Bronchus fibroblast of lung (primary cell): ENCODE results near the genes FAM240B, CNTNAP3B, SPATA31A6 and SPATA31A7.

DNA sequence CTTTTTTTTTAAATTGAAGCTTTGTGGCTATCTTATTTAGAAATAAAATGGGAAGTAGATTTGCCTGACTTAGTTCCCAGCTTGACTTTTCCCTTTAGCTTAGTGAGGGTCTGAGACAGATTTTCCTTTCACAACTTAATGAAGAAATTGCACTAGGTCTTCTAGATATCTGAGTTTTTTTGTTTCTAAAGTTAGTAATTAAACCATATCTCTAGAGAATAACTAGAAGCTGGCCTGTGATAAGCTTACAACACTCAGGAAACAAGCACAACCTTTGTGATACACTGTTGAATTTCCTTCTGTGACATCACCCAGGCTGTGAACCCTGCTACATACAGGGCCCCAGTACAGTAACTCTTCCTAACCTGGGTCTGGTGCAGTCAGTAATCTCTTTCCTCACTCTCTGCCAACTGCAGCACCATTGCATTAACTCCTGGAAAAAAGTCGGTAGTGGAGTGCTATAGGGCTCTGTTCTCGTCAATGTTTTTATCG lies 10.5 kb upstream of the IGFBPL1 start:
- RAMPAGE, long total RNA: no peak

DNA sequence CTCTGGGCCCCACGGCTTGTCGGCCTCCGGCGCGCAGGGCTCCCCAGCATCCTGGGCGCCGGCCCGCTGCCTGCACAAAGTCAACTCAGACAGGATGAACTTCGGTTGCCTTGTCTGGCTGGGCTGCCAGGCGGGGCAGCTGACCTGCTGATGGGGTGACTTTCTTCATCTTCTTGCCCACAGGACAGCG lies 1.1 kb upstream of the ANKRD18A start:
- RAMPAGE, long total RNA: no peak

GRCh38 chr9:38687998-38688371 lies 31.9 kb downstream of the FAM240B start:
- RAMPAGE, long total RNA: no peak

DNA sequence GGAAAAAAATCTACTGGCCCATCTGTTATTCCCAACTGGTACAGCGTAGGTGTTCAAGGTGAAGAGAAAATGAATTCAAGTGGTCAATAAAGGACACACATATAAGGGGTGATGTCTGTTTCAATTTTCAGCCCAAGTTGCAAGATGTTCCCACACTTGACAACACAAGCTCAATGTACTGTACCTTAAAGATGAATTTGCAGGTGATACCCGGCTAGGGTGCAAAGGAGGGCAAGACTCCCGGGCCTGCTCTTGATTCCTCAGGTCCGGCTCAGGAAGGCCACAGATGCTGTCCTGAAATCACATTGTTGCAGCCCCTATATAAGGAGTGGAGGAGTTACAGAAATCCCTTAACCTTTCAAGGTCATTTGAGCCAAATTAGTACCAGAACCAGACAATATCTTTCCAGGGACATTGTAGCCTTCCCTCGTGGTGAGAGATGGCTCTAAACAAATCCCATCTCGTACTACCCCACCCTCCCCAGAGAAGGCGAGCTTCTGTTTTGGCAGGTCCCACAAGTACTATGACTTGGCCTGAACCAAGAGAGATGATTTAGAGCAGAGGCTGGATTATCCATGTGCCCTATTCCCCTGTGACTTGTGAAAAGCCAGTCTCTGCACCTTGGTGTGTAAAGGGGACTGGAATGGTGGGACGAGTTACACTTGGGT lies at the start of gene FAM240B:
Gene FAM240B (minus strand): TSS at position 296 of the 668 bp plus-strand sequence.
- RAMPAGE, long total RNA: no peak

GRCh38 chr9:40497552-40497818 lies 631.0 kb downstream of the FOXD4L6 start:
- RAMPAGE, long total RNA: no peak

DNA sequence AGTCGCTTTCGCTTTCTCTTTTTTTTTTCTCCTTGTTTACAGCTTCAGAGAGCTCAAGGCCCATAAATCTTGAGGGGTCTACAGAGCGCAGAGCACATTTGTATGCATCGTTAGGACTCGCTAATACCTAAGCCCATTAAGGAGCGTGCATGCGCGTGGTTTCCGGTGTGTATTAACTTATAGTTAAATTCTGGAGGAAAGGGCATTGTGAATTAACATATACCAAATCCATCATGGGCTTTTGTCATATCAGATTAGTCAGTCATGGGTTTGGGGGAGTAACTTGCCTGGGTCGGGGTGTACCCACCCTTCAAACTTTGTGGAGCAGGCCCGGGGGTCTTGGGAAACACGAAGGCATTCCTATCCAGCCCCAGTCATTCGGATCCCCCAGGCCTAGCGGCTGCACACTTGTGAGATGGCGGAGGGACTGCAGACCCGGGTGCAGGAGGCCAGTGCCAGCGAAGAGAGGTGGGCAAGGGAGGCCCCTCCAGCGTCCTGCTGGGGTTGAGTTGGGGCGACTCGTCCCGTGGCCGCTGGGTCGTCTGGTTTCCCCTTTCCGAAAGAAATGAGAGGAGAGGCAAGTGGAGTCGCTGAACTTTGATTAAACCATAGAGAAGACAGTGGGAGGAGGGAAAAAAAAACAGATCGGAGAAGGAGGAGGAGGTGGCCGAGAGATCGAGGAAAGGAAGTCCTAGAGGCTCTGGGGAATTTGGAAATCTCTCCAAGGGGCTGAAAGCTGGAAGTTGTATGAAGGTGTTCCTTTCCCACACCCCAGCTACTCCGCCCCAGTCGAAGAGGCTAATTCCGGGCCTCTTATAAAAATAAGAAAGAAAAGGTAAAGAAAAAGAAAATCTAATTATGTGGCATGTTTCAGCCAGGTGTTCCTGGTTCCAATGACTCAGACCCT lies 465.1 kb upstream of the ZNG1F start:
- RAMPAGE, long total RNA: no peak

DNA sequence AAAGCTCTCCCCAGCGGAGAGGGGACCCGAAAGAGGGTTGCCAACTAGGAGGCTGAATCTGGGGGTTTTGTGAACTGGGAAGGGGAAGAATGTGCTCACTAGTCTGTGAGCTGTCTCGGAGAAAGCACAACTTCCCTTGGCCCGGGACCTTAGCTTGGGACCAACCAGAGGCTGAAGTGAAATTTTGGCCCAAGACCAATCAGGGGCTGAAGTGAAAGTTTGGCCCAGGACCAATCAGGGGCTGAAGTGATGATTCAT lies 388.3 kb downstream of the CNTNAP3B start:
- RAMPAGE, long total RNA: no peak

GRCh38 chr9:42128833-42129554 lies at the start of gene CNTNAP3B:
Gene CNTNAP3B (minus strand): TSS chr9:42129426.
- RAMPAGE, long total RNA: no peak

- RAMPAGE, long total RNA: no peak
These were observed at the start of gene SPATA31A6 for GRCh38 chr9:42183456-42183928. Gene SPATA31A6 (plus strand): TSS chr9:42183659.

GRCh38 chr9:42568819-42569462 lies 385.5 kb downstream of the SPATA31A6 start:
- RAMPAGE, long total RNA: no peak

GRCh38 chr9:61189652-61190188 lies at the start of gene SPATA31A7:
Gene SPATA31A7 (plus strand): TSS chr9:61190036.
- RAMPAGE, long total RNA: no peak

- RAMPAGE, long total RNA: no peak
These were observed 364.8 kb downstream of the SPATA31A7 start for GRCh38 chr9:61554523-61555058.

- RAMPAGE, long total RNA: no peak
These were observed 1899.5 kb downstream of the FOXD4L5 start for GRCh38 chr9:63385413-63386027.

DNA sequence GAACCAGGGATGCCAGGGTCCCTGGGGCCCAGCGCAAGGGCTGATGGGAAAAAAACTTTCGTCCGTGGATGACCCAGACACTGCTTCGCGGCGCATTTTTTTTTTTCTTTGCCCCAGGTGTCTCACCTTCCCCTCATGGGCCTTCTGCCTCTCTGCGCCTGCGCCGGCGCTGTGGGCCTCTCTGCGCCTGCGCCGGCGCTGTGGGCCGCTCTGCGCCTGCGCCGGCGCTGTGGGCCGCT lies 1268.7 kb downstream of the FOXD4L5 start:
- RAMPAGE, long total RNA: no peak

GRCh38 chr9:64870136-64870291 lies 415.0 kb downstream of the FOXD4L5 start:
- RAMPAGE, long total RNA: no peak

DNA sequence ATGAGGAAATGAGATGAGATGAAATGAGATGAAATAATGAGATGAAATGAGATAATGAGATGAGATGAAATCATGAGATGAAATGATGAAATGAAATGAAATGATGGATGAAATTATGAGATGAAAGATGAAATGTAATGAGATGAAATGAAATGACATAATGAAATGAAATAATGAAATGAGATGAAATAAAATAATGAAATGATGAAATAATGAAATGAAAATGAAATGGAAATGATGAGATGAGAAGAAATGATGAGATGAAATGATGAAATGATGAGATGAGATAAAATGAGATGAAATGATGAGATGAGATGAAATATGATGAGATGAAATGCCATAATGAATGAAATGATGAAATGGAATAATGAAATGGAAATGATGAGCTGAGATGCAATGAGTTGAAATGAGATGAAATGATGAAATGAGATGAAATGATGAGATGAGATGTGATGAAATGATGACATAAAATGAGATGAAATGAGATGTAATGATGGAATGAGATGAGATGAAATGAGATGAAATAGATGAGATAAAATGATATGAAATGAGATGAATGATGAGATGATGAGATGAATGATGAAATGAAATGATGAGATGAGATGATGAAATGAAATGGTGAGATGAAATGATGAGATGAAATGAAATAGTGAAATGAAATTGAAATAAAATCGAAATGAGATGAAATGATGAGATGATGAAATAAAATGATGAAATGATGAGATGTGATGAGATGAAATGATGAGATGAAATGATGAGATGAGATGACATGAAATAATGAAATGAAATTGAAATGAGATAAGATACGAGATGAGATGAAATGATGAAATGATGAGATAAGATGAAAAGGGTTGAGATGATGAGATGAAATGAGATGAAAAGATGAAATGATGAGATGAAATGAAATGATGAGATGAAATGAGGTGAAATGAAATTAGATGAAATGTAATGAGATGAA lies 77.7 kb downstream of the FOXD4L5 start:
- RAMPAGE, long total RNA: no peak

DNA sequence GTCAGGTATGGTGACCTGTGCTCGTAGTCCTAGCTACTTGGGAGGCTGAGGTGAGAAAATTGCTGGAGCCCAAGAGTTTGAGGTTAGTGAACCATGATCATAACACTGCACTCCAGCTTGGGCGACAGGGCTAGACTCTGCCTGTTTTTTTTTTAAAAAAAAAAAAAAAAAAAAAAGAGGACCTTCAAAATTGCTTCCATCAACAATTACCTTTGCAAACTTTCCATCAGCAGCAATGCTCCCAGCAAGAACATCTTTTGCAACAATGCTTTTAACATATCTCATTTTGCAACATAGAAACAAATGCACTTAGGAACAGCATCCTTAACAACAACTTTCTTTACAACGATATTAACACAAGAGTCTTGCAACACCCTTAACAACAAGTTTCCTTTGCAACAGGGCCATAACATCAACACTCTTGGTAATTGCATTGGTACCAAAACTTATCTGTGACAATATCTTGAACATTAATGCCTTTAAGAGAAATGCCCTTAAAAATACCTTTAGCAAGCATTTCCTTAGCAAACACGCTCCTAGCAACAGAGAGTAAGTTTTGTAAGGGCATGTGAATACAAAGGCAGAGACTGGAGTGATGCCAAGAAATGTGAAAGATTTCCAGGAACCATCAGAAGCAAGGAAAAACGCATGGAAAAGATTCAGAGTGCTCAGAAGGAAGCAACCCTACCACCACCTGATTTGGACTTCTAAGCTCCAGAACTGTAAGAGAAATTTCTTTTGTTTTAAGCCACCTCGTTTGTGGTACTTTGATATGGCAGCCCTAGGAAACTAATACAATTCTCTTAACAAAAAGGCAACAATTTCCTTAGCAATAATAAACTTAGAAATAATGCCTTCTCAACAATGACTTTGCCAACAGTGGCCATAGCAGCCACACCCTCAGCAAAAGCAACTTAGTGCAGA lies 42.1 kb downstream of the ZNF658 start:
- RAMPAGE, long total RNA: no peak

- RAMPAGE, long total RNA: no peak
These were observed 894 bp downstream of the PABIR1 start for GRCh38 chr9:68780691-68781226.

- RAMPAGE, long total RNA: no peak
These were observed 24.9 kb downstream of the PABIR1 start for GRCh38 chr9:68804786-68805218.

DNA sequence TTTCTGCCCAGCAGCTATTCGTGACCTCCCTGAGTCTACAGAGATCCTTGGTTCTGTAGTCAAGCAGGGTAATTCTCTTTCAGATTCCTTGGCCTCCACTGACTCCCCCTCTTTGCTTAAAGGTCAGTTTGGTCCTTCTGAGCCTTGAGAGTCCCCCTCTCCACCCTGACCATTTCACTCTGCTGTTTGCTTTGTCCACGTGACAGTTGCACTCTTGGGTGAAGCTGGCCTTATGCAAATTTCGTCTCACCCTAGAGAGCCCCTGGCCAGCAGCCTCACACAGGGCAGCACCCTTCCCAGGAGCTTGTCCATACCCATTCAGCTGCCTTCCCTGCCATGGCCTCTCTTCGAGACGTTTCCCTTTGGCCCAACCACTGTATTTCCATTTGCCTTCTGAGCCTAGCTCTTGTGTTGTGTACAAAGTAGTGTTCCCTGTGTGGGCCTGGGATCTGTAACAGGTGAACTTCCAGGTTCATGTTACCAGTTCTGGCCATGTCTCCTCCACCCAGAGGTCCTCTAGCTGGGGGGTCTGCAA lies 63.7 kb downstream of the PRKACG start:
- RAMPAGE, long total RNA: no peak